ENCODE results near the genes C15orf61 and ANP32A.

DNA sequence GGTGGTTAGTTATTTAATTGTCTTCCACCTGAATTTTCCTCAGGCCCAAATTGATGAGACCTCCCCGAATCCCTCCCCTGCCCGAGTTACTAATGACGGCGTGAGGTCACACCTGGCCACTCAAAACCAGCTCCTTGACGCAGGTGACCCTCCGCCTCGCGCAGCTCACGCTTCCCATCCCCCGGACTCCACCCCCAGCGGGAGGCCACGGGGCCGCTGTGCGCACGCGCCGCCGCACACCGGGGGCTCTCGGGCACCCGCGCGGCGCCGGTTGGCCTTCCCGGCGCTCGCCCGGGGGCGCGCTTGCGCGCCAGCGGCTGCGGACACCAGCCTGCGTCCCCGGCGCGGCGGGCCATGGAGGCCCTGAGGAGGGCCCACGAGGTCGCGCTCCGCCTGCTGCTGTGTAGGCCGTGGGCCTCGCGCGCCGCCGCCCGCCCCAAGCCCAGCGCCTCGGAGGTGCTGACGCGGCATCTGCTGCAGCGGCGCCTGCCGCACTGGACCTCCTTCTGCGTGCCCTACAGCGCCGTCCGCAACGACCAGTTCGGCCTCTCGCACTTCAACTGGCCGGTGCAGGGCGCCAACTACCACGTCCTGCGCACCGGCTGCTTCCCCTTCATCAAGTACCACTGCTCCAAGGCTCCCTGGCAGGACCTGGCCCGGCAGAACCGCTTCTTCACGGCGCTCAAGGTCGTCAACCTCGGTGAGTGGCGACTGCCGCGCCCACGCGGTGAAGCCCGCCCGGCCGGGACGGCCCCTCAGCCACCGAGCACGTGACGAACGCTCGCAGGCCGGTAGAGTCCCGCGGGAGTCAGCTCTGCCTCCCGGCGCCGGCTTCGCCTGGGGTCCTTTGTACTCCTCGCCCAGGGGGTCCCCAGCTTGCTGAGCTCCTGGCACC lies at the start of gene C15orf61:
C15orf61 (plus strand) TSS at position 237 of the 895 bp plus-strand sequence.
- PRO-cap: bidirectional peak, plus-strand start at position 355 of the sequence, minus-strand start at position 199 of the sequence; bidirectional peak, plus-strand start at position 847 of the sequence, minus-strand start at position 706 of the sequence

DNA sequence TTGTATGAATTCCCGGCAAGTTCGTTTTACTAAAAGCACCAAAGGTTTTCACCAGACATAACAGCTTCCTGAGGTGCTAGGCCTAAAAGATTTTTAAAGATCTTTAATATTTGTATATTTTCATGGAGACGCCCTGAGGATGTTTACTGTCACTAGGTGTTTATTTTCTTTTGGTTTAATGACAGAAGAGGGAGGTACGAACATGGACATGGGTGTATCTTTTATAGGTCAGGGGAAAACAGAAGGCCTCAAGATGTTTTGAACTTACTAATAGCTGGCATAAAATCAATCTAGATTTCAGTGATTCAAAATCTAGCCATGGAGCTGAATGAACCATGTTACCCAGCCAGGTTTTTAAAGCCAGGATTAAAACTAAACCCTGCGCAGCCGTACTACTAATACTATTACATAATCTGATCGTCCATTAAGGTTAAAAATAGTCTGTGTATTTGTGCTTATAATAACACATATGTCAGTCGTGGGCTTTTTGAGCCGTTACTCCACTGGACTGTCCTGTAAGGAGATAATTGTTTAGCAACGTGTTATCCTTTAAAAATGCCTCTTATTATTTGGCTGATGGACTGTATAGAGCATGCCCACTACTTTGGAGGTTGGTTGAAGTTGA lies 1.2 kb downstream of the C15orf61 start:
- PRO-cap: no peak

DNA sequence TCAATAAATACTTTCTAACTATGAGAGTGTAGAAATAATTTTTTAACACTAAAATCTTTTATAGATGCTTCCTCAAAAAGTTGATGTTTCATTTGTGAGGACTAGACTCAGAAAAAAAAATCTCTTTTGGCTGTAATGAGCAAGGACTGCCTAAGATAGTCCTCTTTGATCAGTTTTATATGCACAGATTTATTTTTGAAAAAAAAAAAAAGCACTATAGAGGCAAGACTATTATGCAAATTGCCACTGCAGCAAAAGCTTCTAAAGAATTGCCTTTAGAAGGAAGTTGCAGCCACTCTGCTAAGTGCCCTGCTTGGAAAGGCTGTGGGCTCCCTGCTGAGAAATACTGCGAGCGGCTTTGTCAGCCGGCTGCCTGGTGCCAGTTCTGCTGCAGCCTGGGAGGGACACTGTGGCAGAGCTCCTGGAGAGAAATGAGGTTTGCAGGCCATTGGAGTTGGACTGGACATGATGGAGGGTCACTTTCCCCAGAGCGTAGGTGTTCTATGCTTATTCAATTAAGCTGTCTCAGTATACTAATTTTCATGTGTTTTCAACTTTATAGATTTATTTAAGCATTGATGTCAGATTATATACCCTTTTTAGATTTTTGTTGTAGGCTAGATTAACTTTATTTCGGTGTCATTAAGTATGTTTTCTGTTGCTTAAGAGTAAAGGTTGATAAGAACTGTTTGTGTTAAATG lies 6.4 kb downstream of the MAP2K5 start:
- PRO-cap: no peak

DNA sequence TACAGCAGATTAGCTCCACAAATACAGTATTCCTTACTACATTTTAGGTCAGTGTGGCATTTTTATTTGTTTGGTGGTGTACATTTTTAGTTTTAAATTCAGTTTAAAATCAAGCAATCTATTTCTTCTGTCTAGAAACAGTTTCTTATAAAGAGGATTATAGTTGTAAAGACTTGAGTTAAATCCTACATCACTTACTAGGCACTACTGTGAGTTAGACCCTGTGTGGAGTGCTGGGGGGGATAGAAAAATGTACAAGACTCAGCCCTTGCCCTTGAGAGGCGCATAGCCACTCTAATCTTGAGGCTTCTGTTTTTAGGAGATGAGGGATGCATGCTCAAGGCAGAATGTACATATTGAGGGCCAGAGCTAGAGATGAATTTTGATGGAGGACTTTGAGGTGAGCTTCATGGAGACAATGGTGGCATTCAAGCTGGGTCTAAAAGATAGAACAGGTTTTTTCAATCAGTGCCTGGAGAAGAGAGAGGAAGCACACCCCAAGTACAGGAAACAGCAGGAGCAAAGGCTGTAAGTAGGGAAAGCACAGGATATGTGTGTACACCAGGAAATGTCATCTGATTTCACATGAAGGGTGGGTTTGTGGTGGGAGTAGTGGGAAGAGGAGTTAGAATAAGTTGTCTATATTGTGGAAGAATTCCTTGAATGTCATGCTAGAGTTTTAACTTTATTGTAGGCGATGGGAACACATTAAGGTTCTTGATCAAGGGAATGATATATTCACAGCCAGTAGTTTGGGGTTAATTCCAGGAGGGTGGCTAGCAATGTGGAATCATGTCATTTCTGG lies 99.8 kb downstream of the MAP2K5 start:
- PRO-cap: no peak

- PRO-cap: no peak
Observed at GRCh38 chr15:67916979-67917511, 91.7 kb downstream of the SKOR1 start.

- PRO-cap: no peak
Observed at GRCh38 chr15:68106509-68107055, 52.5 kb downstream of the PIAS1 start.

DNA sequence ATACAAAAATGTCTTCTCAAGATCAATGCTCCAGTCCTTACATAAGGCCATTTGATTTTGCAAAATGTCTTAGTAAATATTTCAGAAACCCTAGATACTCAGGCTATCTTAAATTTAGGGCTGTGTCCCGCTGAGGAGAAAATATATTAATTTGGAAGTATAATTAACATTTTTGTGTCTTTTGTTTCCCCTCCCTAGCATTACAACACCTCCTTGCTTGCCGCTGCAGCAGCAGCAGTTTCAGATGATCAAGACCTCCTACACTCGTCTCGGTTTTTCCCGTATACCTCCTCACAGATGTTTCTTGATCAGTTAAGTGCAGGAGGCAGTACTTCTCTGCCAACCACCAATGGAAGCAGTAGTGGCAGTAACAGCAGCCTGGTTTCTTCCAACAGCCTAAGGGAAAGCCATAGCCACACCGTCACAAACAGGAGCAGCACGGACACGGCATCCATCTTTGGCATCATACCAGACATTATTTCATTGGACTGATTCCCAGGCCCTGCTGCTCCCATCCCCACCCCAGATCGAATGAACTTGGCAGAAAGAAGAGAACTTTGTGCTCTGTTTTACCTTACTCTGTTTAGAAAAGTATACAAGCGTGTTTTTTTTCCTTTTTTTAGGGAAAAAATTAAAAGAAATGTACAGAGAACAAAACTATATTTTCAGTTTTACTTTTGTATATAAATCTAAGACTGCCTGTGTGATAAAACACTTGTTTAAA lies 17.6 kb downstream of the CALML4 start:
- PRO-cap: no peak

- PRO-cap: no peak
Observed at GRCh38 chr15:68217439-68217741, 12.1 kb downstream of the CLN6 start.

DNA sequence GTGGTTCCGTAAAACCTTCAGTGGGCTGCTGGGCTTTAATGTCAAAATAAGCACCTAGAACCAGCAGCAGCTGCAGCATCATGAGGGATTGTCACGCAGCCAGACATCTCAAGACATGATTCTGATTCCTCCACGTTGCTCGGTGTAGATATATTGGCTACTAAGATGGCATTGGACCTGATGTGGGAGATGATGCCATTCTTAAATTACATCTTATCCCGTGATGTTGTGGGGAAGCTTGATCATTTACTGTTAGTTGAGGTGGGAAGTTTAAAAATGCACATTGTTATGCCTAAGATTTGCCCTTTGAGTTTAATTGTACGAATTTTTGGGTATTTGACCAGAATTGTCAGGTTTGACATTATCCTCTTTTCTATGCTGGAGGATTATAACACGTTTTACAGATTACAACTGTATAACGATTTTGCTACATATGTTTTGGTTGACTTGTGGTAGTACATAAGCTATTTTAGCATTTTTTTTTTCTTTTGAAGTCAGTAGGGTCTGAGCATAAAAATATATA lies 1.6 kb downstream of the FEM1B start:
- PRO-cap: no peak

- PRO-cap: no peak
Observed at GRCh38 chr15:68292195-68293365, 15.0 kb downstream of the FEM1B start.

GRCh38 chr15:68586156-68586697 lies 7.4 kb downstream of the CORO2B start:
- PRO-cap: no peak

- PRO-cap: no peak
Observed at GRCh38 chr15:68630275-68630724, 51.5 kb downstream of the CORO2B start.

DNA sequence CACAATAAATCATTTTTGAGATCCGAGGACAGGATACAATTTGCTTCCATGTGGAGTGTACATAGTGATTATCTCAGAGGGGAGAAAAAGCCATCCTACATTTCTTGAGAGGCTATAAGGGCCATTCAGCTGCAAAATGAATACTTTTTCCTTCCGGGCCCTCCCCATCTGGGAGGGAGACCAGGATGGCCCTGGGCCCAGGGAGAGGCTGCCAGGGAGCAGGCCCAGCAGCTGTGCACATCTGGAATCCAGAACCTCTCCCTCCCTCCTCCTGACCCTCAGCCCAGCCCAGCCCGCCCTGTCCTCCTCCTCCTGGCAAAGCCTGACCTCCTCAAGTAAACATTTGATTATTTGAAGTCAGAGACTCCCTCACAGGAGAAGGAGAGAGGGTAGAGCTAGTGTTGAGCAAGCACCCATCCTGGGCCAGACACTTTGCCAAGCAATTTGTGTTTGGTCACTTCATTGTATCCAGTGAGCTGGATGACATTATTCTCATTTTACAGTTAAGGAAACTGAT lies 59.2 kb downstream of the CORO2B start:
- PRO-cap: no peak

GRCh38 chr15:68700341-68701234 lies 120.1 kb downstream of the ANP32A start:
- PRO-cap: no peak

GRCh38 chr15:68783731-68784021 lies 37.0 kb downstream of the ANP32A start:
- PRO-cap: no peak

GRCh38 chr15:68797584-68798200 lies 23.0 kb downstream of the ANP32A start:
- PRO-cap: no peak

DNA sequence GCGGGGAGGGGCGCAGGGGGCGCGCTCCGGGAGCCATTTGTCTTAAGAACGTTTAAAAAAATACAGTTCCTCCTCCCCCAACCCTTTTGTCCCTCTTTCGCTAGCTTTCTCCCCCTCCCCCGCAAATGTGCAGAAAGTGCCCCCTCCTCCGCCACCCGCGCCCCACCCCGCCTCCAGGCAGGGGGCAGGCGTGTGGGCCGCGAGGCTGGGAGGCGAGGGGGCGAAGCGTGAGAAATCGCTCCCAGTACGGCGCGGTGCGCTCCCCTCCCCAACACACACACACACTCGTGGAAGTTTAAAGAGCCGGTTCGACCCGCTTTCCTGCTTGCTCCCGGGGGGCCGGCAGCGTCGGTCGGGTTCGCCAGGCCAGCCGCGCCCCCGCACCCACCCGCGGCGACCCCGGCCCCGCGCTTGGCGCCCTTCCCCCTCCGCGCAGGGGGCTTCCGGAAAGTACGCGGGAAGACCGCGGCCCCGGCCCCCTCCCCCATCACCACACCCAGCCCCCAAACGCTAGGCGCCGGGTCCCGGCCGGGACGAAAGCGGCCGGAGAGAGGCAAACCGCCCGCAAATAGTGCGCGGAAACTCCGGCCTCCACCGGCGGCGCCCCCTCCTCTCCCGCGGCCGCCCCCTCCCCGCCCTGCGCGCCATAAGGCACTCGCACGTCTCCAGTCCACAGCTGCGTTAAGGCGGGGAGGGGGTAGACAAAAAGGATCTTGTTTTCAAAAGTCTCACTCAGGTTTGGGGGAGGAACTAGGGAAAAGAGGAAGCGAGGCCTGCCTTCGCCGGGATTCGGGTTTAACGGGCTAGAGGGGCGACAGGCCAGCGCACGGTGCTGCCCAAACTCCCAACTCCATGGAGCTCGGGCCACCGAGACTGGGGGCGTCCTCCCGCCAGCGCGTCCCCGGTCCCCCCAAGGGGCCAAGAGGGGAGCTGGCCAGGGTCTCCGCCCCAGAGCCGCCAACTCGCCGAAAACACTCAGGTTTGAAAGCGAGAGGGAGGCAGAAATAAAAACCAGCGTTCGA lies 2.0 kb downstream of the ANP32A start:
- PRO-cap: bidirectional peak, plus-strand start at position 506 of the sequence, minus-strand start at position 359 of the sequence; bidirectional peak, plus-strand start at position 785 of the sequence, minus-strand start at position 683 of the sequence

- PRO-cap: bidirectional peak, plus-strand start at chr15:68821090, minus-strand start at chr15:68820895
Observed at GRCh38 chr15:68820710-68820953, at the start of gene ANP32A. Gene ANP32A, minus strand, starts transcription at chr15:68820895.

- PRO-cap: bidirectional peak, plus-strand start at chr15:69074136, minus-strand start at chr15:69074105; unidirectional peak, minus-strand start at chr15:69074525; bidirectional peak, plus-strand start at chr15:69074666, minus-strand start at chr15:69074525
Observed at GRCh38 chr15:69073935-69074845, 59.7 kb downstream of the NOX5 start.

DNA sequence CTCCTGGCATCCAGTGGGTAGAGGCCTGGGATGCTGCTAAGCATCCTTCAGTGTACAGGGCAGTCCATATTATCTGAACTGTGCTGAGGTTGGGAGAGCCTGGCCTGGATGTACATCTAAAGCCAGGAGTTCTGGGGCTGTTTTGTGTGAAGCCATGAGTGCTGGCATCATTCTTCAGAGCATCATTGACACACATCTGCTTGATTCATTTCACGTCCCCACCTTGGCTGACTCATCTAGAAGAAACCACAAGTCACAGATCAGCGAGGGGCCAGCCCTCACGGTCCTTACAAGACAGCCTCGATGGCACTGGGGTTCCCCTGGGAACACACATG lies 226.9 kb downstream of the RPLP1 start:
- PRO-cap: no peak